ENCODE results near the genes OR4K13, CCNB1IP1 and TMEM253.

DNA sequence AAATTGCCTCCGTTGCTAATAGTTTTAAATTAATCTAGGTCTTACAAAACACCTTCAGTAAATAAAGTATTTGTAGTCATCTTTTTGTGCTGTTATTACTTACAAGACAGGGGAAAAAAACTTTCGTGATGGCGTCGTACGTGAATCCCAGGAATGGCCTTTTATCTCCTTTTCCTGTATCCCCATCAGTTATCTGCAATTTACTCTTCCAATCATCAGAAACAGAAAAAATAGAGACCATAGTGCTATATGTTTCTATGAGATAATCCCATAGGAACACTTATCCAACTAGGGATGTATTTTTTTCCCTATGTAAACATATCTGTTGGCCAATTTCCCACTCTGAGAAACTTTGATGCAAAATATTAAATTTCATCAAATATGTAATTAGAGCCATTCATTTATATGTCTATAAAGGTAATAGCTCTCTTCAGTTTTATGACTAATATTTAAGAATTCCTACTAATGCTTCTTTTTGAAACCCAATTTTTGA lies at the start of gene OR4K13:
OR4K13 (minus strand) TSS at position 204 of the 493 bp plus-strand sequence.
- RRBS: no CpG with 5 or more reads among the region's 5 CpGs

DNA sequence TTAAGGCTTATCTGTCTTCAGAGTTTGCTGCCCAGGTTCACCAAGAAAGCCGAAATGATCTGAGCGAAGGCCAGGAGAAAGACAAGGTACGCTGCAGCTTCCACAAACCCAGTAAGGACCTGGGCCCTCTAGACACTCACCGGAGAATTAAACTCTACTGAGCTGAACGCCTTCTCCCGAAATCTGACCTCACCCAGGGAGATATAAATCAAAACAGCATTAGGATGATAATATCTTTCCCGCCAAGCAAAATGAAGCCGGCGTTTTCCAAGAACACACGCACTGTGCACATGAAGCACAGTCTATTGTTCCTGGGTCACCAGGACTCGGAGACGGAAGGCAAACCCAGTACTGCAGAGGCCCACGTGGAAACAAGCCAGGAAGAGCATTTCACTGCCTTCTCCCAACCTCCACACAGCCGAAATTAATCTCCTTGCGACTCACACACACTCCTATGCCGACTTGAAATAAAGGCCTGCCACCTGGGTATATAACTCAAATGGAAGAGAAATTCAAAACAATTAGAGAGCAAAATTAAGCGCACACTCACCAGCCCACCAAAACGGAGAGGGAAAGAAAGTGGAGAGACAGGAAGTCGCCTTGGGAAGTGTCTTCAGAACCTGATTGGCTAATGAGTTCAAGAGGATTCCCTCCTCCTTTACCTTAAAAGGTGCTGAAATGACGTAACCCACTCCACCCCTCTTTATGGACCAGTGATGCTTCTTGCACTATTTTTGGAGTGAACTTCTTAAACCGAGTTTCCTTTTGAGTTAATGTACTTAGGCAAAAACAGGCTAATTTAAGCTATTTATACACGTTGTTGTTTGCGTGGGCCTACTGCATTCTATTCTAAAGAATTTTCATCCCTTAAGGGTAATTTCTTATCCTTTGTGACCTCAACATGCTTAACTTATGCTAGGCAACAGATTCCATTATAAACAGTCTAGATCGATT lies at the start of gene CCNB1IP1:
CCNB1IP1 (minus strand) TSS at position 576 of the 954 bp plus-strand sequence.
- RRBS: 5% methylated on average over 4 of the region's 24 CpGs

DNA sequence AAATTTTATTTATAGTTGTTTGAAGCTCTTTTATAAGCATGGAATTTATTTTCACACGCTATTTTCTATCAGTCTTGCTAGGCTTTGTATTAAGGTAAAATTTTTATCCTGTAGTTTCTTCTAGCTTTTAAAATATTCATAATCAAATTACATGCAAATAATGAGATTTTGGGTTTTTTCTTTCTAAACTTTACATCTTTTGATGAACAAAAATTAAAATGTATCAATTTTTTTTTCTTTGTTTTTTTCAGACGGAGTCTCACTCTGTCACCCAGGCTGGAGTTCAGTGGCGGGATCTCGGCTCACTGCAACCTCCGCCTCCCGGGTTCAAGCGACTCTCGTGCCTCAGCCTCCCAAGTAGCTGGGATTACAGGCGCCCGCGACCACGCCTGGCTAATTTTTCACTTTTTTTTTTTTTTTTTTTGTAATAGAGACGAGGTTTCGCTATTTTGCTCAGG lies 1.4 kb upstream of the PARP2 start:
- RRBS: no CpG with 5 or more reads among the region's 14 CpGs

GRCh38 chr14:20376130-20376739 lies 32.8 kb downstream of the PARP2 start:
- RRBS: no CpG with 5 or more reads among the region's 11 CpGs

DNA sequence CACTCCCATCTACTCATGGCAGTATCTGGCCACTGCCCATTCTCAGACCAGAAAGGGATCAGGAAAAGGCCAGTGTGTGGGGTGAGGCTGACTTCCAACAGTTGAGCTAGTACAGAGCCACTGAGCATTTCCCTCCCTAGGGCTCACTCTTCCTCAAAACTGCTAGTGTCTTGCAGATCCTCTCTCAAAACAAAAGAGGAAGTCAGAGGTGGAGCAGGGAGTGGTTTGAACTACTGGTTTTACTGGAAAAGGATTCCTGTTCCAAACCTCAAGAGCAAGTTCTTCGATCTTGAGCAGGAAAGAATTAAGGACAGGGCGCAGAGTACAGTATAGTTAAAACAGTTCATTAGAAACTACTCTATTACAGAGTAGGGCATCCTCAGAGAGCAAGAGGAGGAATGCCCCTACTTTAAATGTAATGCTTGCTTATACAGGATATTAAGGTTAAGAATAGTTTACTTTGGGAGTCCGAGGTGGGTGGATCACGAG lies 24.5 kb downstream of the PNP start:
- RRBS: no CpG with 5 or more reads among the region's 4 CpGs

GRCh38 chr14:20666311-20667112 lies 17.8 kb upstream of the RNASE4 start:
- RRBS: no CpG with 5 or more reads among the region's 7 CpGs

GRCh38 chr14:20681796-20682644 lies 2.3 kb upstream of the RNASE4 start:
- RRBS: 4% methylated on average over 7 of the region's 32 CpGs

GRCh38 chr14:20707543-20708162 lies 19.1 kb downstream of the ANG start:
- RRBS: no CpG with 5 or more reads among the region's 3 CpGs

DNA sequence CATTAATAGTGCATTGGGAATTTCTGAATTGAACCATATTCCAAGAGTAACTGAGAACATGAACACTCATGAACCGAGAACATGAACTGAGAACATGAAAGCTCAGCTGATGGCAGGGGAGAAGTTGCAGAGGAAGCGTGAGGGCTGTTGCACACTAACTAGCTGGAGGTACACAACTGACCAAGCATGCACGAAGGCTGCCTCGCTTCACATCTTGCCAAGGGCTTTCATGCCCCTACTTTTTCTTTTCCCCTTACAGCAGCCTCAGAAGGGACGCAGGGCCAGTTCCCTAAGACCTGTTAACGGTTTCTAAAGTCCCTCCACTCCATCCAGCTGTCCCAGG lies 4.3 kb downstream of the RNASE1 start:
- RRBS: no CpG with 5 or more reads among the region's 6 CpGs

GRCh38 chr14:21056573-21056907 lies 1.1 kb upstream of the RNASE8 start:
- RRBS: no CpG with 5 or more reads among the region's 3 CpGs

- RRBS: no CpG with 5 or more reads among the region's 3 CpGs
Measured at GRCh38 chr14:21059857-21060310, 2.3 kb downstream of the RNASE8 start.

- RRBS: no CpG with 5 or more reads among the region's 7 CpGs
Measured at GRCh38 chr14:21093922-21094927, 4.2 kb downstream of the ZNF219 start.

DNA sequence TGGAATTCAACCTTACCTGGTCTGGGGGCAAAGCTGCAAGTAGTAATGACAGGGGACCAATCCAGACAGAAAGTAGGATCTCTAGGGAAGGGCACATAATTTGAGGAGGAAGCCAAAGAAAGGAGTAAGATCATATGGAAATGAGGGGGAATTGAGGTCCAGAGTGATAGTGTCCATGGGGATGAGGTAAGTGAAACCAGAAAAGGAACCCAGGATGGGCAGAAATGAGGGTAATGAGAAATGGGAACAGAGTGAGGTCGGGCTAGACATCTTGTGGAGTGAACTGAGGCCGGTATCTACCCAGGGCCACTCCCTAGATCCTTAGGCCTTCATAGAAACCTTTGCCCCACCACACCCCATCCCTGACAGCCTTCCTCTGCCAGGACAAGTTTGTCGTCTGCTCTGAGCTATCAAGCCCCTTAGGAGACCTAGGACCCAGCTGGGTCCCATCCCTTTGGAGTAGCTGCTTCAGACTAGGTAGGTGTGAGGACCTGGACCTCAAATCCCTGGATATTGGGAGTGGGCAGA lies at the start of gene TMEM253:
TMEM253 (plus strand) TSS at position 359 of the 528 bp plus-strand sequence.
- RRBS: no CpG with 5 or more reads among the region's 3 CpGs

- RRBS: no CpG with 5 or more reads among the region's 4 CpGs
Measured at GRCh38 chr14:21192490-21193048, 36.7 kb upstream of the OR5AU1 start.

DNA sequence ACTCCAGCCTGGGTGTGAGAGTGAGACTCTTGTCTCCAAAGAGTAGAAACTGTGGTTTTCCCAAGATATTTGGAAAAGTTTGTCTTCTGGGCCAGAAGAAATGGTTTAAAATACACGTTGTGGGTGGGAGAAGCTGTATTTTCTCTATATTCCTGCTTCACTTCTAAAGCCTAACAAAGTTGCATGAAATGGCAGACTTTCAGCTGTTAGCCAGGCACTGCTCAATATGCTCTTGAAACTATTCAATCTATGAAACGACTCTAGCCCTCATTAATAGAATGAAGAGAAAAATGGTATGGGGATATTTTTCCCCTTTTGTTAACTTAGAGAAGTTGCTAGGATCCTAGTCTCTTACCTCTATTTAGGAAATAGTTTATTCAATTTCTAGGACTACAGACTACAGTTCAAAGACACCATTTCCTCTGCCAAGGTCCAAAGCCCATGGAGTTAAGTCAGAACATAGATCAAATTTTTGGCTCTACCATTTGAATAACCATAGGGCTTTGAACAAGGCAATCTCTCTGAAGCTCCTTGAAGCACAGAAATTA lies 49.3 kb upstream of the OR5AU1 start:
- RRBS: no CpG with 5 or more reads among the region's 2 CpGs

DNA sequence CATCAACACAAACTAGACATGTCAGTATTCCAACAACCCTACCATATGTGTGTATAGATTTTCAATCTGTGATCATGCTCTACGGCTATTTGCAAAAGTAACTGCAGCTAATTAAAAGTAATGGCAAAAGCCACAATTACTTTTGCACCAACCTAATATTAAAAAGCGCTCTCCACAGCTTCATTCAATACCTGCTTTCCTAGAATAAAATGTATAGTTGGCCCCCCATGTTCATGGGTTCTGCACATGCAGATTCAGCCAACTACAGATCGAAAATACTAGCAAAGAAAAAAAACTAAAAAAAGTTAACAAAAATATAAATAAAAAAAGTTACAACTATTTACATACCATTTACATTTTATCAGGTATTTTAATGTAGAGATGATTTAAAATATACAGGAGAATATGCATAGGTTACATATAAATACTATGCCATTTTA lies 53.0 kb upstream of the OR5AU1 start:
- RRBS: no CpG with 5 or more reads among the region's 3 CpGs

DNA sequence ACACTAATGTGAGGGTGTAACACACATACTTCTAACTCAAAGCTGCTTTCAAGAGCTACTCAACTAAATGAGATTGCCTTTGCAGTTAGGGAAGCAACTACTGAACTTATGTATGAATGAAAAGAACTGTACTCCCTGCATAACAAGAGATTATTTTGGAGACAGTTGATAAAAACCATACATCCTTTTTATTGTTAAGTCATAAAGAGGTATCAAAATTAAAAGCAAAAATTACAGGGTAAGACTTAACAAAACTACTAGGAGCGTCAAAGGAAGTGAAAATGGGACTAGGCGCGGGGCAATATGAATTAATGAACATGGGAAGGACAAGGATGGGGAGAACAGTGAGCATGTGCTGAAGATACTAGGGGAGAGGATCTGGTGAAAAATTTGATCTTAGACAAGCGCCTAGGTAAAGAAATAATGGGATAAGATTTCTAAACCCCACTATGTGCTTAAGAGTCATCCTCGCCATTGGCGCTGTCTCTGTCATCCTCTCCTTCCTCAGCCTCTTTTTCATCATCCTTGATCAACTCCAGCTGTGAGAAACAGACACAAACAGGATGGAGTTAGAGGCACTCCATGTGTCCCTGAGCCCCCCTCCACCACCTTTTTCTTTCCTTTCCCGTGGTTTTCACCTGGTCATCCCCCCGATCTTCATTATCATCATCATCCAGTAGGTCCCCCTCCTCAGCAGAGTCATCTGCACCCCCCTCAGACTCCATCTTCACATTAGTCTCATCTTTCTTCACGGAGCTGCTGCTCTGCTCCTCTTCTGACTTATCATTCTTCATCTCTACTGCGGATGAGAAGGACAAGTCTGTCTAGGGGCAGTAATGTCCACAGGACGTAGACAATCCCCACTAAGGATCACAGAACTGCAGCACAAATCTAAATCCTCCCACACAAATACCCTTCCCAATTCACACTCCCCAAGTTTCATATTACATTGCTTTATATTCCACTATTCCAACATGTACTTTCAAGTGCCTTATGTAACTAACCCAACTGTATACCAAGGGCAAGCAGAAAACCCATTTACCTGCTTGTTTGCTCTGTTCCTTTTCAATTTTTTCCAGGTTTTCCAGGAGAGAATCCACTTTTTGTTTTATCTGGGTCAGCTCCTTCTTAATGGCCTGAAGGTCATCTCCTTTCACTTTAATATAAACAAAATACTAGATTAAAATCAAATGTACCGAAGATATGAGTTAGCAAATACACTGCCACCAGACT lies 55.3 kb upstream of the OR5AU1 start:
- RRBS: no CpG with 5 or more reads among the region's 12 CpGs

DNA sequence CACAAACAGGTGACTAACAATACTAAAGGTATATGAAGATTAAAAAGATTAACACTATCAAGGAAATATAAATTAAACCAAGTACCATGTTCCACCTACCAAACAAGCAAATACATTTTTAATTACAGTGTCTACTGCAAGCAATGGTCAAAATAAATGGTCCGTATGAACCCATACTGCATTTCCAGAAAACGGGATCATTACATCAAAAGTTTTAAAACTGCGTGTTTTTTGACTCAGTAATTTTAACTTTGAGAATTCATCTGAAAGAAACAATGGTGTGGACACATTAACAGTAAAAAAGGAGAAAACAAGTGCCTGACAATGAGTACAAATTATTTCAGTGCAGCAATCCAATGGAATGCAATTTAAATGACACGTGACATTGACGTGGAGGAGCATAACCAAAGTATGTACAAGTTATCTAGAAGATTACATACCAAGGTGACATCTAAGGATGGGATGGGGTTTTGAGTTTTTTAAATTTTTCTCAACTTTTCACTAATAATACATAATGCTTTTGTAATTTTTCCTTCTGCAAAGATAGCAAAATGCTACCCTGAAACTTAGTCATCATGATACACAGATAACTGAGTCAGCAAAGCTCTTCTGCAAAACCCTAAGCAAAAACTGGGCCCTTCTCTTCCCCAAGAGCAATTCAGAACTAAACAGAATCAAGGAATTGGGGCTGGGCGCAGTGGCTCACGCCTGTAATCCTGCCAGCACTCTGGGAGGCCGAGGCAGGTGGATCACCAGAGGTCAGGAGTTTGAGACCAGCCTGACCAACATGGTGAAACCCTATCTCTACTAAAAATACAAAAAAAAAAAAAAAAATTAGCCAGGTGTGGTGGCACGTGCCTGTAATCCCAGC lies 20.4 kb downstream of the HNRNPC start:
- RRBS: no CpG with 5 or more reads among the region's 9 CpGs

GRCh38 chr14:21262353-21262961 lies 6.8 kb downstream of the HNRNPC start:
- RRBS: no CpG with 5 or more reads among the region's 4 CpGs

- RRBS: no CpG with 5 or more reads among the region's 3 CpGs
Measured at GRCh38 chr14:21320882-21321310, 41.0 kb downstream of the RPGRIP1 start.

Measured in epidermal melanocyte (primary cell).